Mesenchymal stem cell of adipose (primary cell): Measurements from ENCODE around the gene E2F8.

DNA sequence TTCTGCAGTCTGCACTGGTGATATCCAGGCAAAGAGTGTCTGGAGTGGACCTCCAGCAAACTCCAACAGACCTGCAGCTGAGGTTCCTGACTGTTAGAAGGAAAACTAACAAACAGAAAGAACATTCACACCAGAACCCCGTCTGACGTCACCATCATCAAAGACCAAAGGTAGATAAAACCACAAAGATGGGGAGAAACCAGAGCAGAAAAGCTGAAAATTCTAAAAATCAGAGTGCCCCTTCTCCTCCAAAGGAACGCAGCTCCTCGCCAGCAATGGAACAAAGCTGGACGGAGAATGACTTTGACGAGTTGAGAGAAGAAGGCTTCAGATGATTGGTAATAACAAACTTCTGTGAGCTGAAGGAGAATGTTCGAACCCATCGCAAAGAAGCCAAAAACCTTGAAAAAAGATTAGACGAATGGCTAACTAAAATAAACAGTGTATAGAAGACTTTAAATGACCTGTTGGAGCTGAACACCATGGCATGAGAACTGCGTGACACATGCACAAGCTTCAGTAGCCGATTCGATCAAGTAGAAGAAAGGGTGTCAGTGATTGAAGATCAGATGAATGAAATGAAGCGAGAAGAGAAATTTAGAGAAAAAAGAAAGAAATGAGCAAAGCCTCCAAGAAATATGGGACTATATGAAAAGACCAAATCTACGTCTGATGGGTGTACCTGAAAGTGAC, 113.4 kb downstream of the CYP2R1 start:
- CAGE, long polyA plus RNA = no peak

DNA sequence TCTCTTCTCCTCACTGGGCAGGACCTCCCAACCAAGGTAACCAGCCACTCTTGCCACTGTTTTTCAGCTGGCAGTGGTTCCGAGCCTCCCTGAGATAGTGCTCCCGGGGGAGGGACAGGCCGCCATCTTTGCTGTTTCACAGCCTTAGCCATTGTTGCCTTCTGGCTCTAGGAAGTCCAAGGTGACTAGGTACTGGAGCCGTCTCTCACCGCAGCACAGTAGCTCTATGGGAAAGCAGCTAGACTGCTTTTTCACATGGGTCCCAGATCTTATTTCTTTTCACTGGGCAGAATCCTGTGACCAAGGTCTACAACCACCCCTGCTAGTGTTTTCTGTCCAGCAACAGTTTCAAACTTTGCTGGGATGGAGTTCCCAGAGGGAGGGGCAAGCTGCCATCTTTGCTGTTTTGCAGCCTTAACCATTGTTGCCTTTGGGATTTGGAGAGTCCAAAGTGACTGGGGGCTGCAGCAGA, 69.0 kb downstream of the CYP2R1 start:
- CAGE, long polyA plus RNA = no peak

GRCh38 chr11:14887943-14888499, 4.0 kb downstream of the CYP2R1 start:
- CAGE, long polyA plus RNA = no peak

DNA sequence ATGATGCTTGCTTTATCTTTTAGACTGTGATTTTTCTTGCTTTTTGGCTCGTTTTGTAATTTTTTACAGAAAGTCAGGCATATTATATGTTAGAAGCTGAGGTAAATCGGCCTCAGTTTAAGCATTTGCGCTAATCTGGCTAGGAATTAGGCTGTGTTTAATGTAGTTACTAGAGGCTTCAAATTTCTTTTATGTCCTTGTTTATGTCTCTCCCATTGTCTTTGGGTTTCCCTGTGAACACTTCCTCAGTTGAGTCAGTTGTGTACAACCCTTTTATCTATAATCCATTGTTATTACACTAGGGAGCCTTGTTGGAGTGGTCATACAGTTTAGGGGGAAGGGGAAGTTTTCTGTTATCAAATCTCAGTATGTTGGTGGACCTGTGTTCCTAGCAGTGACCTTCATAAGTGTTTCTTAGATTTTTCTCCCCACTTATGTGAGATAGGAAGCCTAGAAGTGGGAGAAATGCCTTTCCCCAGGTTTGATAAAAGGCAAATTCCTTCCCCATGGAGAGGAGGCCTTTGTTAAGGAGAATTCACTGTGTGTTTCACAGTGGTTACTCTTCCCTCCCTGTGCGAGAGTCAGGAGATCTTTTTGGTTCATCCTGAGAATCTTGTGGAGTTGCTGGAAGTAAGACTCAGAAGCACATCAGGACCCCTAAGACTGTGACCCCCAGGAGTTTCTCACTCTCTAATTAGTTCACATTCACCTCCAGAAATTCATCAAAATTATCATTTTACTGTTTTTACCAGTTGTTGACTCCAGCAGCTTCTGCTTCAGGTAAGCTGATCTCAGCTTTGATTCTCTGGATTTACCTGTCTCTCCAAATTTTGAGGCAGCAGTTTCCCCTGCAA, 437.6 kb downstream of the INSC start:
- CAGE, long polyA plus RNA = no peak

DNA sequence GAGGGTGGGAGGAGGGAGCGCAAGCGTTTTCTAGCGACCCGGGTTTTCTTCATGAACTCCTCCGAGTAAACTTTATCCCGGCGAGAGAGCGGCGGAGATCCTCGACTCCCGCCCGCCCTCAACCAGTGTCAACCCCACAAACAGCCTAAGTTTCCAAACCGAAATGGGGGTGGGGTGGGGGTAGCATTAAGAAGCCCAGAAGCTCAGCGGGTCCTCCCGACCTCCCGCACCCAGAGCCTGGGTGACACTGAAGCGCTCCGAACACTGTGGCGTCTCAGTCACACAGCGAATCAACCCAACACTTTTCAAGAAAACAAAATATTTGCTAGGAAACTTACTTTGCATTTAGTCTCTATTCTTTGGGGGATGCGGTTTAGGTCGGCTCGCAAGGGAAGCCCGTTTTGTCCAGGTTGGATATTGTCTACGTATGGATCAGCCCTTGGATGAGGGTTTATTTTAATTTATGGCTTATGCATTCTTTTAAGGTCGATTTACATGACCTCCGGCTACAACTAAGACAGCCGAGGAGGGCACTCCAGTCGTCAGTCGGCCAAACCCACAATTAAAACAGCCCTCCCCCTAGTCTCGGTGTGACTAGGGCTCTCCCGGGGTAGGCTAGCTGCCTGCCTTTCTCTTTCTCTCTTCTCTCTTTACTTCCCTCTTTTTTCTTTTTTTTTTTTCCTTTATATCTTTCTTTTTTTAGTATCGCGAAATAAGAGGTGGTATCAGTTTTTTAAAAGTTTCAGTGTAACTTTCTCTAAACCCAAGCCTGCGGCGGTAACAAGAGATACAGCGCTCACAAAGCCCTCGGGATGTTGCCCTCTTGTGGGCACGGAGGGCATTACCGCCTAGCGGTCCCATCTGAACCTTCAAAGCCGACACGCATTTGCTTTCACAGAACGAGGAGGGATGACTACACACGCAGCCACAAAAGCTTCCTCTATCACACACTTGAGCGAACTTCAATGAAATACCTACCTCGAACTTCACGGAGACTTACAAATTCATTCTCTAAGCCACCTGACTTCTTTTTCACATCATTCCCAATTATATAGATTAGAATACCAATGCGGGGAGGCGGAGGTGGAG, 132.5 kb upstream of the C11orf58 start:
- CAGE, long polyA plus RNA = no peak

- CAGE, long polyA plus RNA = no peak
Measured at GRCh38 chr11:16606652-16607229, 131.7 kb upstream of the C11orf58 start.

DNA sequence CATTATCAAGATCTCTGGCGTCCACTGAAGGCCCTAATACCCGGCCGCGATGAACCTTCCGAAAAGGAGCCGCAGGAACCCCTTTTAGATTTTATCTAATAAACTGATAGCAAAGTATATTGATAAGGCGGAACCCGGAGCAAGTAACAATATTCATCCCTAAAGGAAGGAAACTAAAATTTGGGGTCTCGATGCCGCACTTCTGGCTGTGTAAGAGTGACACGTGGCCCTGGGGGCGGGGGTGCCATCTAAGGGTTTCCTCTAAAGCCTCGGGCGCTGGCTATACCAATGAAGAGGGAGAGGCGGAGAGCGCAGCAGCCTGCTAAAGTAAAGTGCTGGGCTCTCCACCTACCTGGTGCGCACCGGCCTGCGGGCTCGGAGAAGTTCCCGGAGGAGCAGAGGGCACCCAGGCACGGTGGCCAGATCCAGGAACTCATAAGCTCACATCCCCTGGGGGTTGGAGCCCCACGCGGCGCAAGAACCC, 127.9 kb upstream of the C11orf58 start:
- CAGE, long polyA plus RNA = no peak

- CAGE, long polyA plus RNA = no peak
Measured at GRCh38 chr11:16807290-16807893, 68.9 kb downstream of the C11orf58 start.

GRCh38 chr11:16826136-16826819, 87.8 kb downstream of the C11orf58 start:
- CAGE, long polyA plus RNA = no peak

DNA sequence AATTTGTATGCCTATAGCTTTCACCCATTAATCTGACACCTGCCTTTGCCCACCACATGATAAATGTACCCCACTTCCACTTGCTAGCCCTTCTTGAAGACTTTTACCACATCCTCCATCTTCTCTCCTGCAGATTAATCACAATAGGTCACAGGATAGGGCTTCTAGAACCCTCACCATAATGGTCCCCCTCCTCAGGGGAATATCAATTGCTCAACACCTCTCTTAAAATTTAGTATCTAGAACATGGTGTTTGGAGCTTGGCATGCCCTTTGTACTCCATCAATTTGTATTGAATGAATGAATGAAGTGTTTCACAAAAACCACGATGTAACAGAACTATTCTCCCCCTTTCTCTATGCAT, 126.4 kb downstream of the C11orf58 start:
- CAGE, long polyA plus RNA = no peak

DNA sequence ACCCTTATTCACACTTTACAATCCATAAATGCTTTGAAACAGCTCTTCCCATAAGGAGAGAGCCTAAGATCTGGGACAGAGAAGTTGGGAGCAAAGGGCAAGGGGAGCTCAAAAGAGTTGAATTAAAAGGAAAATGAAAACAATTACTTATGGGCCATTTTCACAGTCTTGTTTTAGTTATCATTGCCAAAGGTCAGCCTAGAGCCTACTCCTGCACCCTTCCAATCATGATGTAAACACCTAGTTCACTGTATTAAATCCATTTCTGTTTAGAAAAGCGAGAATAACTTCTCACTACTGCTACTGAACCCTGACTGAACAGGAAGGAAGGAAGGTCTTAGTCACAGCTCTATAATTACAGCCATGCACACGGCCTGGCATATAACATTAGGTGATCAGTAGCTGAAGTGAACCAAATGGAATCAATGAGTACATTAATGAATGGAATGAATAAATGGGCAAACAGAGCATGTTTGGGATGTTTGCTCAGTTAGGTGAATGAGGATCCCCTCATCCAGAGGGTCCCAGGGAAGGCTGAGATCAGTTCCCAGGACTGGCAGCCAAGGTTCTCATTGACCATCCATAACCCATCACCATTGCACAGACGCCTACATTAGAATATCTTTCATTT, 111.2 kb downstream of the PLEKHA7 start:
- CAGE, long polyA plus RNA = no peak

DNA sequence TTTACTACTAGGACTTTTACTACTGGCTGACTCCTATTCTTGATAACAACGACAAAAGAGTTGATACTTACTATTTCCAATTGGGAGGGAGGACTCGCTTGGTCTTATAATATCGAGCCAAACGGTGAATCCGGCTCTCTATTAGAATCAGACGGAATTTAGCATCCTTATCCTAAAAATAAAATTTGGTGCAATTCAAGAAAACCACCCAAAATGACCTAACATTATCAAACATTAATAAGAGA, 2.5 kb downstream of the RPS13 start:
- CAGE, long polyA plus RNA = no peak

- CAGE, long polyA plus RNA = no peak
Measured at GRCh38 chr11:17164868-17165240, 42.9 kb downstream of the PIK3C2A start.

DNA sequence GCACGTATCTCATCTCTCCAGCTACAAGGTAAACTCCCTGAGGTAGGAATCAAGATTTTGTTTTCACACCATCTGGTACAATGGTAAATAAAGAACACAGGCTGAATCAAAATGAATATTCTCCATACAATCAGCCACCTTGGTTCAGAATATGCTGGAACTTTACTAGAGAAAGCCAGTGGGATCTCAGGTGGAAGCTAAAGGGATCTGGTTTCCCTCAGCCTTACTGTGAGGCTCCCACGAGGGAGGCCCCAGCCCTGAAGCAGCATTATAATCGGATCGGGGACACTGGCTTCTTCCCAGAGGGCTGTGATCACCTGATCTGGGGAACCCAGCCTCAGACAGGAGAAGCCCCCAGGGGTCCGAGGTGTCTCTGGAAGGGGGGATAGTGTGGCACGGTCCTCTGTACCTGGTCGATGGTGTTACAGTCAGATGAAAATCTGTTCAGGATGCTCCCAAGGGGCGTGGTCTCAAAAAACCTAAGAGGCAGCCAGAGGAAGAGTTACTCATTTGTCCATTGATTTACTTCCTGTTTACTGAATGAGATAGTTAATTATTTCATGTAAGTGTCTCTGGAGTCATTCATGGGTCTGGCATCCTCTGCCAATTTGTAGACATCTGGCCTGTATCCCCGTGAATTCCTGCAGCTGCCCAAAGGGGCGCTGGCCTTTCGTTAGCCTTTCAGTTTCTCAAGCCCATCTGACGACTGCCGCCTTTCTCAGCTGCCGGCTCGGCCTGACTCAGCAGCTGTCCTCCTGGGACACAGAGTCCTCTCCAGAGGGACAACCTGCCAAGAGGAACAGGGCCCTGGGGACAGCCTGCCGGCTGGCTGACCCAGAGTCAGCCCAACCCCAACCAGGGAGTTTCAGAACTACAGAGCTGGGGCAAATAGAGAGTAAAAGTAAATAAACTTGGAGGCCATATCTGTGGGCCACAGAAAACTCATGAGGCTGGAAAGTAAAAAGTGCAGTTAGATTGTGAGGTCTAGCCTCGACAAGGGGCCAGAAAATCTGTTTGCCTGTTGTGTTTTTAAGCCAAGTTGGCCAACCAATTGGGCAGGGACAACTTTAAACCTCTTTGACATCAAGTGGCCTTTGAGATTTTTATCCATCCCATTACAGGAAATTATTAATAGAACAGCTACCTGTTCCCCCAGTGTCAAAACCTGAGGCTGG, 17.0 kb upstream of the KCNJ11 start:
- CAGE, long polyA plus RNA = no peak

GRCh38 chr11:17531622-17532162, 12.5 kb downstream of the USH1C start:
- CAGE, long polyA plus RNA = no peak

DNA sequence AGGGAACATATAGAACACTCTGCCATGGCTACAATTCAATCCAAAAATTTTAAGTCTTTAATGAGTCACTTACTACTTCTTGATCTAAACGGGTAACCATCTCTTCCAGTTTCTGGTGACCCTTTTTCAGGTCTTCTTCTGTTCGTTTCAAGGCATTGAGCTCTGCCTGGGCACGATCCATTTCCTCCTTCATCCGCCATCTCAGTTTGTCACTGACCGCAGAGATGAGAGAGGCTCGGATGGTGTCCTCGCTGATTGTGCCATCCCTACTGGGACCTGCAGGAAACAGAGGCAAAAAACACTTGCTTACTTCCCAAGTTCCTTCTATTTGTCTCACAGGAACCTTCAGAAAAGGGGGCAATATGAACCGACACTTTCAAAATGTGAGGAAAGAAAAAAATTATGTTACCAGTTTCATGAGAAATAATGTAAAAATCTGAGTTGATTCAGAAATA, 28.2 kb downstream of the LDHAL6A start:
- CAGE, long polyA plus RNA = no peak

GRCh38 chr11:18616787-18617154, 17.2 kb downstream of the MISFA start:
- CAGE, long polyA plus RNA = no peak

DNA sequence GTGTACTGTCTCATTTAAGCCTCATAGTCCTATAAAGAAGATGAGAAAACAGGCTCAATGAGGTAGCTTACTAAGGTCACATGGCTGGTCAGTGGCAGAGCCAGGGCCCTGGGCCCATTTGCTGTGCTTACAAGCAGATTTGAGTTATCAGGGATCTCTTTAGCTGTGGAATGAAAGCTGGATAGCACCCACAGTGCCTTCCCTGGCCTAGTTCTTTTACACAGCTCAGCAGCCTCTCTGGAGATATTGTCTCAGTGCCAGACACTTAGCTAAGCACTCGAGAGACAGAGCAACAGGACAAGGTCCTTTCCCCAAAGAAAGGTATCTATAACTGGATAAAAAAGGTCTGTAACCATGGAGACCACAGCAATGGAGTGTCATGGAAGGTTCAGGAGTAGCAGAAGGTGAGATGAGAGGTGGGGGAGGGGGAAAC, 6.2 kb downstream of the TMEM86A start:
- CAGE, long polyA plus RNA = no peak

GRCh38 chr11:19196403-19196857, 5.4 kb downstream of the CSRP3 start:
- CAGE, long polyA plus RNA = no peak

DNA sequence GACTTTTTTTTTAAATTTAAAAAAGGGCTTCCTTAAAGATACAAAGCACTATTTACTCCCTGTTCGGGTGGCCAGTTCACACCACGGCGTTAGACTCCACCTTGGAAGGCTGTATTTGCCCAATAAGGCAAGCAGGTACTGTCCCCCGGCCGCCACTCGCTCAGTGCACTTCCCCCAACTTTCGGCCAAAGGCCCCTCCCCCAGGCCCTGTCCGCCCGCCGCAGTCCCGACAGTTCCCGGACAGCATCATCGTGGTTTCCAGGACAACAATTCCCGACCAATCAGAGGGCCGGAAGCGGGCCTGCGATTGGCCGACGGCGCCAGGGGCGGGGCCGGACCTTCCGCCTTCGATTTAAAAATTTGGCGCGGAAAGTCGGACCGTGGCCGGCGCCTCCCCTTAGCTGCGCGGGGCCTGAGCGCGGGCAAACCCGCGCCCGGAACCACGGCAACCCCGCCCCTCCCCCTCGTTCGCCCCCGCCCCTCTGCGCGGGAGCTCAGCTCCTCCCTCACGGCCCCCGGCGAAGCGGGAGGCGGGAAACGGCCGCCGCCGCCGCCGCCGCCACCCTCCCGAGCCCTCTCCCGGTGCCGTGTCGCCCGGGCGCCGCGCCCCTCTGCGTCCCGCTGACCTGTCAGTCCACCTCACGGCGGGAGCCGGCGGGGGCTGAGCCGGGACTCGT, at the start of gene E2F8:
TSS of gene E2F8 (minus strand) at position 165 of the 677 bp plus-strand sequence.
- CAGE, long polyA plus RNA = no peak